SJSA1 (cell line): Measurements from ENCODE around the genes ELF5 and EHF.

- RAMPAGE, long total RNA, result no peak
Observed at GRCh38 chr11:33722395-33723079, 13.7 kb downstream of the CD59 start.

- RAMPAGE, long total RNA, result no peak
Observed at GRCh38 chr11:33731969-33732168, 4.4 kb downstream of the CD59 start.

- RAMPAGE, long total RNA, result no peak
Observed at GRCh38 chr11:33773445-33773708, 943 bp downstream of the FBXO3 start.

DNA sequence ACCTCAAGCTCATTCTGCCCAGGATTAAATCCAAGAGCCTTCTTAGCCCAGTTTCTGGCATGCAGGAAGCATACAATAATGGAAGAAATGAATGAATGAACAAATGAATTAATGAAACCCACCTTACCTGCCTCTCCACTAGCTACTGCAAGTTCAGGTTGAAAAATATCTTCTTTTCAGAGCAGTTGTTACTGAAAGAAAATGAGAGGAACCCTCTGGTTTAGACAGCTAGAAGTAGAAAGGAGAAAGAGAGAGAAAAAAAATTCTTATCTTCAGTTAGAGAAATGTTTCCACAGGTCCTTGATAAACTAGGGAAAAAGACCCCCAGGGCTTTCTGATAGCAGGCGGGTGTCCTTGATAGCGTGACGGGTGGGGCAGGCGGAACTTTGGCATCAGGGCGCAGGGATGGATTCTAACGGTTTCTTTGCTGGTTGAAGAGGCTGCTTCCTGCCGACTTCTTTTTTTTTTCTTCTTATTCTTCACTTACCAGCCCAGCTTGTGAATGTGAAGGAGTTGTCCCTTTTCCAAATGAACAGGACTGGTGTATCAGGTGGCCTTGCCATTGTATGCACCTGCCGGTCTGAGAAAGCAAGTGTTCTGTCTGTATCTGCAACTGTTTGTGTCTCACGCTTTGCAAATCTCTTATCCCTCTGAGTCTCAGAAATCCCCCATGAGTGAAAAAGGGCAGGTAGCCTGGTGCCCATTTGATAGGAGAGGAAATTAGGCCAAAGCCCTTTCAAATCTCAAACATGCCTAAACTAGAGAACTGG, 10.0 kb downstream of the LMO2 start:
- RAMPAGE, long total RNA, result no peak

DNA sequence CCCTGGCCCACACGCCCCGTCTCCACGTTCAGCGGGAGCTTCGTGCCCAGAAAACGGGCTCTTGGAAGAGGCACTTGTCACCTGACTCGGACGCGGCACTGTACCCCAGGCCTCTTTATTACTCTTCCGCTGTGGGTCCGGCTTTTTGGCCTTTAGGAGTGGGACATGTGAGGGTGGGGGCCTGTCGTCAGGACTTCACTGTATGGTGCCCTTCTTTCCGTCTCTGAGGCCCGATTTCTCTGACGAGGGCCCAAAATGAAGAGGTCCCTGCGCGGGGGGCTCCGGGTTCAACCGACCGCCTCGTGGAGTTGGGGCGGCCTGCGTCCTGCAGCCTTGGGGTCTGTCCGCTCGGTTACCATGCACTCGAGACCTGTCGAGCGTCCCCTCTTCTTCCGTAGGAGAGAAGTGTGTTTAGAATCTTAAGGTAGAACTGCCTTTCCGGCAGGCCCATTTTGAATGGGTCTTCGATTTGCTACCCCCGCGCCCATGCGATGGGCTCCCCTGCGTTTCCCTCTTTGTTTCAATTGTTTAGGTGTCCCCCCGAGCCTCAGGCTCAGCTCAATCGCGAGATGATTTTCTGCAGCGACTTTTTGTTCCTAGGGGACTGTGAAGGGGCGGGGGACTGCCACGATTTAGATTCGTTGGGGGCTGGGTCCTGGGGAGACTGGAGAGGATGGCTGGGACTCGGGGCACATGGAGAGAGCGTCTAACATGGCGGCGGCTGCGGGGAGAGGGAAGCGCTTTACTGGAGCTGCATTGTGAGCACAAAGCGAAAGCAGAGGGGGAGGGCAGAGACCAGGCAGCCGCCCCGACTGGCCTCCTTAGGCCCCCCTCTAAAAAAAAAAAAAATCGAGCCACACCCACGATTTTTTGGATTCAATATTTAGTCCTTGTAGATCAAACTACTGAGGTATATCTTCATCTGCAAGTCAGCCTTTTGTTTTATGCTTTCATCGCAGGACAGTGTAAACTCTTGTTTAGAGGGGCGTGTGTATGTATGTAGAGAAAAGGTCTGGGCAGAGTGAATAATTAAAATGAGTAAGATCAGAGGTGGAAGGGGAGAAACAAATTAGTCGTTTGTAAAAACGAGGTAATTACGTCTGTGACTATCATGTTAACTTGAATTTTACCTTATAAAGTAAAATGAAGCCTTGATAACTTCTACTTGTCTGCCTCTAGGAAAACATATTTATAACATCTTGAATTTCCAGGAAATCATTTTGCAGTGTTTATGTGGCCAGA, 1.7 kb downstream of the CAPRIN1 start:
- RAMPAGE, long total RNA, result no peak

- RAMPAGE, long total RNA, result no peak
Observed at GRCh38 chr11:34099461-34100622, 5.6 kb upstream of the NAT10 start.

GRCh38 chr11:34105792-34106736, 635 bp downstream of the NAT10 start:
- RAMPAGE, long total RNA, result no peak

DNA sequence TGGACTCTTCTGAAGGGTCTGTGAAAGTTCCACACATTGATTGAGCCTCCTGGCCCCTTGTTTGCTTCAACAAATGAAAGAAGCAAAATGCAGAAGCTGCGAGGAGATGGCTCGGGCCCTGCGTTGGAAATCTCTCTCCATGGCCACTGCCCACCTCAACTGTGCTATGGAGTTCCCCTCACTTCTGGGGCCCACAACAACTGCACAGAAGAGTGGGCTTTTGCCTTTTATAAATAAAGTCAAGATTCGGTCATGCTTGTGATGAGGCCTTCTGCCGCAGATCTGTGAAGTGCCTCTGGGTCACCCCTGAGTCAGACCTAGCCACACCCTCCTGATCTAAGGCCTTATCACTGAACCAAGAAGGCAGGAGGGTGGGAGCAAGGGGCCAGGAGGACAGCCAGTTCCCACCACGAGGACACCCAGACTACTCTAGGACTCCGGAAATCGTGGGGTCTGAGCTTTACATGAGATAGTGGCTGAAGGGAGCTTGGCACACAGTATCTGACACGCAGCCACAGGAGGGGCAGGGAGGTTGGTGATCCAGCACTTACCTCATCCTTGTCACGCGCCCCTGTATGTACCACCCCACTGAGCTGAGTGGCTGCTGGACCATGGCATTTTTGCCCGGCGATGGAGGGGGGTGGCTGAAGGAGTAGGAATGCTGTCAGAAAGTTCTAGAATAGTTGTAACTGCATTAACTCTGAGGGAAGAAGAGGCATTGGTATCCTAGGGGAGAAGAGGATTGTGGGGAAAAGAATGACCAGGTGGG, 115.7 kb downstream of the ABTB2 start:
- RAMPAGE, long total RNA, result no peak

DNA sequence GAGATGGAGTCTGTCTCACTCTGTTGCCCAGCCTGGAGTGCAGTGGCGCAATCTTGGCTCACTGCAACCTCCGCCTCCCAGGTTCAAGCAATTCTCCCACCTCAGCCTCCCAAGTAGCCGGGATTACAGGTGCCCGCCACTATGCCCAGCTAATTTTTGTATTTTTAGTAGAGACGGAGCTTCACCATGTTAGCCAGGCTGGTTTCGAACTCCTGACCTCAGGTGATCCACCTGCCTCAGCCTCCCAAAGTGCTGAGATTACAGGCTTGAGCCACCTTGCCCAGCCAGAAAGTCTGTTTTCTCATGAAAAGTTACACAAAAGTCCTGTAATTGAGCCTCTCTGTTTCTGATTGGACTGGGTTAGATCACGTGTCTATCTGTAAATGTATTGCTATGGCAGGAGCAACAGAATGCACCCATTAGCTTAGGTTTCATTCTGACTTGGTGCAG, 22.3 kb upstream of the CAT start:
- RAMPAGE, long total RNA, result no peak

DNA sequence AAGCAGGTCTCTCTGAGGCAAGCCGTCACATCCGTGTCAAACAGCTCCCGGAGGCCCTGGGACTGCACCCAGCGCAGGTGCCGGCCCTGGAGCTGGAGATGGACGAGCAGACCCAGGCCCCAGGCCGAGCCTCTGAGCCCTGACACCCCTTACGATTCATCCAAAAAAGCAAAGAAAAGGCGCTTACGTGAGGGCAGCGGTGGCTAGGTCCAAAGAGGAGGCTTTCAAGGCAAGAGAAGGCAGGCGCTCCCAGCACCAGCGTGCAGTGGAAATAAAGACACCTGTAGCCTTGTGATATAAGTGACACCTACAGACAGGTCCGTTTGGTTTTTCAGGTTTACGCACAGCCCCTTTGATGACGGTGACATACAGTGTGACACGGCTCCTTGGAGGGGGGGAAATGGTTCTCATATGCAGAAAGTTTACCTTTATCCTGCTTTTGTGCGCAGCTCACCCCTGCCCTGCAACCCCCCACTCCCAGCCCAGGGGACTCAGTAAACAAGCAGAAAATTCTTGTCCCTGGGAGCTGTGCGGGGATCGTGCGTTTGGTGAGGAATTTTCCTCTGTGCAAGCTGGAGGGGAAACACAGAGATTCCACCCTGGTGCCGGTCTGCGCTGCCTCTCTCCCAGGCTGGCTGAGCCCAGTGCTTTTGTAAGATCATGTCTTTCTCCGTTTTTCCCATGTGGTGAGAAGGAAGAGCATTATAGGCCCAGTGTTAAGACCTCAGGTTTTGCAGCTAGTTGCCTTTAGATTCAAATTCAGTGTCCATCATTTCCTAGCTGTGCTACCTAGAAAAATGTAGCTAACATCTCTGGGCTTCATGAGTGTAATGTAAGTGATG, at the start of gene ELF5:
Gene ELF5, minus strand, starts transcription at position 305 of the 842 bp plus-strand sequence.
- RAMPAGE, long total RNA, result no peak

GRCh38 chr11:34601884-34602517, 18.9 kb upstream of the EHF start:
- RAMPAGE, long total RNA, result no peak

GRCh38 chr11:34620652-34621818, at the start of gene EHF:
EHF (plus strand) TSS chr11:34621093.
- RAMPAGE, long total RNA, result no peak

- RAMPAGE, long total RNA, result no peak
Observed at GRCh38 chr11:34637047-34637548, 16.2 kb downstream of the EHF start.

- RAMPAGE, long total RNA, result no peak
Observed at GRCh38 chr11:35045042-35045764, 93.8 kb upstream of the CD44 start.

DNA sequence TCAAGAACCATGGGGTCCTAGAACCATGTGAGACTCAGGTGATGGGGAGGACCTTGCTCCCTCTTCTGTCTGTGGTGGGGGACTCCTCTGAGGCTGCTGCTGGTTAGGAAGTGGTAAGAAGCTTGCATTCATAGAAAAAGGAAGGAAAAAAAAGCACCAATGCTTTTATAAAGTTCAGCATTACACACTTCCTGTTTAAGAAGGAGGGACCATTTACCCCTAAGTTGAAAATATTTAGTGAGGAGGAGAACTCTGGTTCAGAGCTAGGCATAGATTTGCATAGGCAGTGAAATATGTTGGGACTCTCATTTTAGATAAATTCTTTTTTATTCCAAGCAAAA, 91.7 kb upstream of the CD44 start:
- RAMPAGE, long total RNA, result no peak

DNA sequence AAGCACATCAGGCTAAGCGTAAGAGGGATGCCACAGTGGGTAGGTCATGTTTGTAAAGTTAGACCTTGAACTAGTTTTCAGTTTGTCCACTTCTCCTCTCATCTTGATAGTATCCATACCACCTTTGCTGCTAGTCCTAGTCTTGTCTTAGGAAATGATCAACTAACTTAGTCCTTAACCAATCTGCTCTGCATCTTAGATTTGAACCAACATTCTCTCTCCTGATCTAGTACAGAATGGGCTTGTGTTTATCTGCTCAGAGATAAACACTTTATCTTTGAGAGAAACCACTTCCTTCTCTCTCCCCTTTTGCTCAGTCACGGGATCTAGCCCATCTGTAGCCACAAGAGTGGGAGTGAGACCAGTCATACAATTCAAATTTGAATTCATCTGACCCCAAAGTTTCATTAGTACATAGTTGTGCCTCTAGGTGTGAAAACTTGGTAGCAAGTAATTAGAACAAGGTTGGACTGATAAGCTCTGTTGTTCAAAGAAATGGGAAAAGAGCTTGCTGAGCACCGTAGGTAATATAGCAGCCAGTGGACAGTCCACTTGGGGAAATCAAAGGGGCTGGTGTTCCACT, 71.9 kb upstream of the CD44 start:
- RAMPAGE, long total RNA, result no peak

- RAMPAGE, long total RNA, result no peak
Observed at GRCh38 chr11:35087762-35088568, 51.0 kb upstream of the CD44 start.

GRCh38 chr11:35139974-35140437, 1.0 kb downstream of the CD44 start:
- RAMPAGE, long total RNA, result no peak

- RAMPAGE, long total RNA, result no peak
Observed at GRCh38 chr11:35176923-35177119, 37.9 kb downstream of the CD44 start.

GRCh38 chr11:35334225-35334837, 85.0 kb downstream of the SLC1A2 start:
- RAMPAGE, long total RNA, result no peak